ENCODE measurements around a stretch of chr6.

DNA sequence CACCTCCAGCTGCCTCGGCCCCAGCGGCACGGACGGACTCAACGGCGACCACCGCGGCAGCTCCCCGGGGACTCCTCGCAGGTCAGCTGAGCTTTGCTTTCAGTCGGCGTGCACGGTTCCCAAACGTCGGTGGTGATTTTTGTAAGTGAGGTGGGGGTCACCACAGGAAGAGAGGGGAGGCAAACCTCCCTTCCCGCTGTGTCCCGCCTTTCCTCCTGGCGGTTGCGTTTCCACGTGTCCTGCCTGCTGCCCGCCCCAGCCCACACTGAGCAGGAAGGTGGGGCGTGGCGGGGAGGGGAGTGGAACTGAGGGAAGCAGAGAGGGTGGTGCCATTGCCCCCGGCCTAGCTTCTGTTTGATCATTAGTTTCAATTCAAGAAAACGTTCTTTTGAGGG is 30.1 kb upstream of the AFDN start:
- RRBS: 62% methylated on average over 6 of the region's 25 CpGs

- RRBS: no CpG with 5 or more reads among the region's 6 CpGs
These were observed 1.7 kb upstream of the AFDN start for GRCh38 chr6:167825056-167825369.

GRCh38 chr6:167855359-167856389 is 29.0 kb downstream of the AFDN start:
- RRBS: no CpG with 5 or more reads among the region's 8 CpGs

GRCh38 chr6:167872058-167872411 is 45.3 kb downstream of the AFDN start:
- RRBS: no CpG with 5 or more reads among the region's 3 CpGs

- RRBS: 75% methylated on average over 1 of the region's 10 CpGs
These were observed 3.6 kb upstream of the KIF25 start for GRCh38 chr6:167993861-167994297.

DNA sequence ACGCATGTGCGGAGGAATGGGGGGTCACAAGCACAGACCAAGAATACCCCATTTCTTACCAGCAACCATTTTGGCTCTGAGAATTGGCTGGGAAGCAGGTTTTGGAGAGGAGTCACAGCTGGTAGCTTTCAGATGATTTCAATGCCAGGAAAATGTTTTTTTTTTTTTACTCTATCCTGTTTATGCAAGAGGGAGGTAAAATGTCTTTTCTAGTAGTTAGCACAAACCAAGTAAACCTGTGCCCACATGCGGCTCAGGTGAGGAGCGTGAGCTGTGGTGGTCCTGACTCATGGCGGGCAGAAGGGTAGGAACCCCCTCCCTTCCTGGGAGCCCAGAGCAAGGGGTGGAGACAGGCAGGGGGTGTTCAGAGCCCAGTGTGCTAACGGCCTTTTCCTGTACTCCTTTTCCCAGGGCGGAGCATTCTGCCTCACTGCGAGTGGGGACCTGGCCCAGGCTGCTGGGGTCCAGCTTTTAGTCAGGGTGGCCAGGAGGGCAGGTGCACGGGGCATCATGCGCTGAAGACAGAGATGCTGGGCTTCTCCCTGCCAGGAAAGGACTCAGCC is 32.9 kb downstream of the FRMD1 start:
- RRBS: no CpG with 5 or more reads among the region's 10 CpGs

GRCh38 chr6:168302602-168302819 is 17.1 kb downstream of the DACT2 start:
- RRBS: no CpG with 5 or more reads among the region's 1 CpG

- RRBS: no CpG with 5 or more reads among the region's 4 CpGs
These were observed 48.5 kb upstream of the DACT2 start for GRCh38 chr6:168368109-168368385.

- RRBS: 8% methylated on average over 45 of the region's 79 CpGs
These were observed 928 bp downstream of the SMOC2 start for GRCh38 chr6:168441619-168442604.

DNA sequence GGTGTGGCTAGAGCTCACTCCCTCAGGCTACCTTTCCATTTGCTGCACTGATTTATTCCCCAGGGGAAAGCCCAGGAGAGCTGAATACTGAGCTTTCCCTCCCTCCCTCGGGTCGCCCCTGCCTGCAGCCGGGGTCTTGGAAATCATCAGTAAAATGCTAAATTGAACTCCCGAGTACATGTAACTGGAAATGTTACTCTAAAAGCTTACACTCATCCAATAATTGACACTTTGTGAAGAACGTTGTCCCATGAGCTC is 10.0 kb downstream of the SMOC2 start:
- RRBS: no CpG with 5 or more reads among the region's 5 CpGs

DNA sequence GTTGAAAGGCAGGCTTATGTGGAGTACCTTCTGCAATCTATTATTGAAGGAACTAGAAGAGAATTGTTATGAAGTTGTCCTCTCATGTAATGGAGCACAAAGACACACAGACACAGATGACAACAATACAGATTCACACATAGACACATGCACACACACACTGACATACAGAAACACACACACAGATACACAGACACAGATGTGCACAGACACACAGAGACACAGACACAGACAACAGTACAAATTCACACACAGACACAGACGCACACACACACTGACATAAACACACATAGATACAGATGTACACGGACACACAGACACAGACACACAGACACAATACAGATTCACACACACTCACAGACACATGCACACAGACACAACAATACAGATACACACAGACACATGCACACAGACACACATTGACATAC is 183.4 kb downstream of the SMOC2 start:
- RRBS: no CpG with 5 or more reads among the region's 2 CpGs

- RRBS: 5% methylated on average over 2 of the region's 14 CpGs
These were observed 197.7 kb downstream of the SMOC2 start for GRCh38 chr6:168638659-168639187.

DNA sequence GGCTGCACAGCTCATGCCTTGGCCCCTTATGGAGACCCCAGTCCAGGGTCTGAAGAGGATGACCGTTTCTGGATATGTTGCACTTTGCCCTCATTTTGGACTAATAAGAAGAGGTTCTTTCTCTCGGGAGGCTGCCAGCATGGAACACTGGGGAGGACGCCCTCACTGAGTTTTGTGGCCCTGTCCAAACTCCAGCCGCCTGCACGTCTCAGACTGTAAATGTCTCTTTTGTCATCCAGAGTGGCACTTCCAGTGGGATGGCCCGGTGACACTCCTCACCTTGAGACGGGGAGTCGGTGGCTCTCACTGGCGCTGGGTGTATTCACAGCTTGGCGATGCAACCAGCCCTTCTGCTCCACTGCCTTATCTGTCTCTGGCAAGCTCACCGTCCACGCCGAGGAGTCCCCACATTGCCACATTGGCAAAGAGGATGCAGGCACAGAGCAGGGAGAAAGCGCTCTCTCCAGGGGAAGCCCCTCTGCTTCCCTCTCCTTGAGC is 245.3 kb downstream of the SMOC2 start:
- RRBS: no CpG with 5 or more reads among the region's 14 CpGs

- RRBS: no CpG with 5 or more reads among the region's 27 CpGs
These were observed 375.8 kb downstream of the THBS2 start for GRCh38 chr6:168877567-168878573.

GRCh38 chr6:168941189-168941388 is 312.6 kb downstream of the THBS2 start:
- RRBS: no CpG with 5 or more reads among the region's 1 CpG

GRCh38 chr6:169074923-169075804 is 178.5 kb downstream of the THBS2 start:
- RRBS: no CpG with 5 or more reads among the region's 21 CpGs

DNA sequence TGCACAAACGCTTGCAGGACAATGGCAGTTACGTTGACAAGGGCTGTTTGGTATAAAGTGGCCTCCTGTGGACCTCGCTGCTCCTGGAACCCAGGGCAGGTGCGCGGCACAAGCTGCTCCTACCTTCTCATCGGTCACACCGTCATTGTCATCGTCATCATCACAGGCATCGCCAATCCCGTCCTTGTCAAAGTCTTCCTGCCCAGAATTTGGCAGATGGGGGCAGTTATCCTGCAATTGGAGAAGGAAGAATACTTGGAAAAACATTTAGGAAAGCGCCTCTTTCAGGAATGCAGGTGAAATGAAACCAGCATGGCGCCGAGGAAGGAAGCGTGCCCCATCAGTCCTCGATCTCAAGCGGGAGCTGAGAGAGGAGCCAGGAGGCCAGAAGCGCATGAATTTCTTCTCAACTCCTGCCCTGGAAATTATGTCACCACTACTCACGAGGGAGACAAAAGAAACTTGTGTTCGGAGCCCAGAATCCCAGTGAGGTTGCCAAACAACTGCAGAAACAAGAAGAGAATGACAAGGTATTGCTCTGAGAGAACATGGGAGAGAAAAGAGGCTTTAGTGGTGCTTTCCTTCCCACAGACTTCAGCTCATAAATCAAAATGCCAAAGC is 24.1 kb downstream of the THBS2 start:
- RRBS: no CpG with 5 or more reads among the region's 19 CpGs

DNA sequence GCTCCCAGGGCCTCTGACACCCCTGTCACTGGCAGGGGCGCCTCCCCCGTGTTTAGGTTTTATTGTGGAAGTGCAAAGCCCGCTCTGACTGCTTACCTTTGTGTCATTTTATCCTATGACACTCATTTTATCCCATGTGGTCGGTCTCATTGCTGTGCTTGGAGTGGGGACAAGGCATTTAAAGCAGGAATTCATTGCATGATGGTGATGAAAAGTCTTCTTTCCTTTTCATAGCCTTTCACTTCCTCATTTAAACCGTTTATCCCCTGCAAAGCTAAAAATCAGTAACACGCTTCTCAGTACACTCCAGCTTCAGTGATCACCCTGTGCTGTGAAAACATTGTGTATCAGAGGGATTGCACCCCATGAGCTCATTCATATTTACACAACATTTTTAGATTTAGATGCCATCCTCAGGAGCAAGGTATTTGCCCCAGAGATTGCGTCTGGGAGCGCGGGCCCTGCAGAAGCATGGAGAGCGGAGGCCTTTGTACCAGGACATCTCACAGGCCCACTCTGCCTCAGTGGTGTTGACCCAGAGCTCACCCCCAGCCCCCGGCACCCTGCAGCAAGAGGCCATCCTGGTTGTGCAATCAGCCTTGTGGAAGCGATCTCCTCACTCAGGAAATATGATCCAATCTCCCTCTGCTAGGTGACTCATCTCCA is 38.7 kb upstream of the THBS2 start:
- RRBS: no CpG with 5 or more reads among the region's 12 CpGs

GRCh38 chr6:169427779-169428357 is 174.2 kb upstream of the THBS2 start:
- RRBS: no CpG with 5 or more reads among the region's 13 CpGs

DNA sequence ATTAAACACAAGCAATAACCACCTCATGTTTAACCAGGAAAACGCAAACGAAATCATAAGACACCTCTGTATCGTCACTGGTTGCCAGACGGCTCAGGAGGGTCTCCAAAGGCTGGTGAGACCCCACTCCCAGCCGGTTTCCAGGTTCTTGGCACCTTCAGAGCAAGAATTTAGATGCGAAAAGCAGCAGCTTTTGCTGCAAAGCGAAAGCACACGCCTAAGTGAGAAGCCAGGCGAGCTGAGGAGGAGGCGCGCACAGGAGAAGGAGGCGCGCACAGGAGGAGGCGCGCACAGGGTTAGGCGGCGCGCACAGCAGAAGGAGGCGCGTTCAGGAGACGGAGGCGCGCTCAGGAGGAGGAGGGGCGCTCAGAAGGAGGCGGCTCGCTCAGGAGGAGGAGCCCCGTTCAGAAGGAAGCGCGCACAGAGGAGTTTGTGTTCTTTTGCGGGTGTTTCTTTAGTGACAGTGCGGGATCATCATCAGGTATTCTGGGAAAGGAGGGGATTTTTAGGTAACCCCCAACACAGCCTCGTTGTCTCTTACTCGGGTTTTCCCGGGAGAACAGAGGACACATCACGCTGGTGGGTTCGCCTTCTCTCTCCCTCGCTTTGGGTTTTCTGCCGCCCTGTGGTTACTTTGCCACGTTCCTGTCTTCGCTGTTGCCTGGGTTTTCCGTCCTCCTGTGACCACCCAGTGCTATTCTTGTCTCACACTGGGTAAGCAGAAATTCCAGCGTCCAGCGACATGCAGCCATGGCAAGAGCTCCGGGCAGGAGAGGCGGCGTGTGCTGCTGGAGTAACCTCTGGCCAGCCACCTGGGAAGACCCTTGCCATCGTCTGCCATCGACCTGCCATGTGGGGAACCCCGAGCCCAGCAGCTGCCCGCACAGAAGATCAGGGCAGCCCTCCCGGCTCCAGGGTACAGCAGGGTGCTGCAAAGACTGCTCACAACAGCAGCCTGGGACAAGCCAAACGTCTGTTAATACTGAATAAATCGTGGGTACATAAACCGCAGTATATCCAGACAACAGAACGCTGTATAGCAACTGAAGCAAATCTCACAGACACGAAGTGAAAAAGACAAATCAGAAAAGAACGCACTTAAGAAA is 47.0 kb downstream of the WDR27 start:
- RRBS: no CpG with 5 or more reads among the region's 57 CpGs

Measured in SK-N-MC (cell line).